Omental fat pad (tissue), 4 donors: ENCODE results near the gene TNIK.

GRCh38 chr3:170277935-170278264 is 55.7 kb downstream of the PRKCI start:
- PRO-cap: no peak
- RAMPAGE, long total RNA, 4 experiments: no peak in any of the 4 experiments

GRCh38 chr3:170320522-170321010 is 36.9 kb upstream of the SKIL start:
- PRO-cap: no peak
- RAMPAGE, long total RNA, 4 experiments: no peak in any of the 4 experiments

GRCh38 chr3:170866654-170866990 is 3.4 kb downstream of the RPL22L1 start:
- PRO-cap: no peak
- RAMPAGE, long total RNA, 4 experiments: no peak in any of the 4 experiments

- PRO-cap: no peak
- RAMPAGE, long total RNA, 4 experiments: no peak in any of the 4 experiments
Measured at GRCh38 chr3:170907808-170908516, 475 bp downstream of the EIF5A2 start.

GRCh38 chr3:170978430-170978804 is 48.1 kb downstream of the SLC2A2 start:
- PRO-cap: no peak
- RAMPAGE, long total RNA, 4 experiments: no peak in any of the 4 experiments

DNA sequence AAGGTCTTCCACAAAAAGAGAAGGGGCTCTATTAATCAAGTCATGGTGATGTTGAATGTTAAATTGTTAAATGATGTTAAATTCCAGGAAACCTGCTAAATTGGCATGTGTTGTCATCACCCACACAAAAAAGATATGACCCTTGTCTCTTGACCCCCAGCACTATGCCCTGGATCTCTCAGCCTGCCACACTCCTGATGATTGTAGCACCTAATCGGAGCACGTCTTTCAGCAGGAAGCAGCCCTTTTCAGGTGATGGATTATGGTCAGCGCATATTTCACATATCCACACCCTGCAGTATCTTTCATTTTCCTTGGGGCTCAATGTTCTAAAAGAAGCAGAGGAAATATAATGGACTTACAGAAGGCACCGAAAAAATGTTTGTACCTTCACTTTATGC is 9.3 kb downstream of the SLC2A2 start:
- PRO-cap: no peak
- RAMPAGE, long total RNA, 4 experiments: no peak in any of the 4 experiments

GRCh38 chr3:171166966-171167356 is 140.4 kb upstream of the SLC2A2 start:
- PRO-cap: no peak
- RAMPAGE, long total RNA, 4 experiments: no peak in any of the 4 experiments

GRCh38 chr3:171261360-171261945 is 198.8 kb downstream of the TNIK start:
- PRO-cap: no peak
- RAMPAGE, long total RNA, 4 experiments: no peak in any of the 4 experiments

- PRO-cap: no peak
- RAMPAGE, long total RNA, 4 experiments: no peak in any of the 4 experiments
Measured at GRCh38 chr3:171457380-171458525, 2.5 kb downstream of the TNIK start.

DNA sequence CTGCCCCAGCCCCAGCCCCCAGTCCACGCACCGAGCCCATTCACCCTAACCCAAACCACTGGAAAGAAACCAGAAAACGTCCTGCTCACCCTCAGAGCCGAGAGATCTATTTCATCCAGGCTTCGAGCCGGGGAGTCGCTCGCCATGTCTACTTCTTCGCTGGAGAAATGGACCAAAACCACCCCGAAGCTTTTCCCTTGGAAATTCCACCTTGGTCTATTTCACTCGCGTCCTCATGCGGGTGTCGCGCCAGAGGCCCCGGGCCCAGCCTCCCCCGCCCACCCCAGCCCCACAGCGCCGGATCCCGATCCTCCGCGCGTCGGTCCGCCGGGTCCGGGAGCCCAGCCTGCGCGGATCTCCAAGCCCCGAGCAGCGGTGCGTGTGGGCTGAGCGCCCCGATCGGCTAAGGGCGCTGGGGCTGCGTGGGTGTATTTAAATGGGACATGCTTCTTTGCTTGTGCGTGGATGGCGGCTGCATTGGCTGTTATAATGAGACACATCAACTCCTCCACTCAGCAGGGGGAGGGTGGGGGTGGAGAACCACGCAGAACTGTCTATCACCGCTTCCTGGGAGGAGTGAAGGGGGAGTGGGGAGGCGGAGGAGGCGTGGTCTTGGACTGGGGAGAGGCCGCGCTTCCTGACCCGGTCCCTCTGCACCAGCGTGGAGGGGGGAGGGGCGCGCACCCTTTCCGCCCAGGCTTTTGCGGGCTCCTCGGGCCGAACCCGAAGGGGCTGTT is at the start of gene TNIK:
Gene TNIK (minus strand): TSS at position 488 of the 737 bp plus-strand sequence.
- PRO-cap: no peak
- RAMPAGE, long total RNA, 4 experiments: start-site peak on the minus strand in 1 of 4 experiments, centred at position 312 of the sequence, 32 reads per replicate

DNA sequence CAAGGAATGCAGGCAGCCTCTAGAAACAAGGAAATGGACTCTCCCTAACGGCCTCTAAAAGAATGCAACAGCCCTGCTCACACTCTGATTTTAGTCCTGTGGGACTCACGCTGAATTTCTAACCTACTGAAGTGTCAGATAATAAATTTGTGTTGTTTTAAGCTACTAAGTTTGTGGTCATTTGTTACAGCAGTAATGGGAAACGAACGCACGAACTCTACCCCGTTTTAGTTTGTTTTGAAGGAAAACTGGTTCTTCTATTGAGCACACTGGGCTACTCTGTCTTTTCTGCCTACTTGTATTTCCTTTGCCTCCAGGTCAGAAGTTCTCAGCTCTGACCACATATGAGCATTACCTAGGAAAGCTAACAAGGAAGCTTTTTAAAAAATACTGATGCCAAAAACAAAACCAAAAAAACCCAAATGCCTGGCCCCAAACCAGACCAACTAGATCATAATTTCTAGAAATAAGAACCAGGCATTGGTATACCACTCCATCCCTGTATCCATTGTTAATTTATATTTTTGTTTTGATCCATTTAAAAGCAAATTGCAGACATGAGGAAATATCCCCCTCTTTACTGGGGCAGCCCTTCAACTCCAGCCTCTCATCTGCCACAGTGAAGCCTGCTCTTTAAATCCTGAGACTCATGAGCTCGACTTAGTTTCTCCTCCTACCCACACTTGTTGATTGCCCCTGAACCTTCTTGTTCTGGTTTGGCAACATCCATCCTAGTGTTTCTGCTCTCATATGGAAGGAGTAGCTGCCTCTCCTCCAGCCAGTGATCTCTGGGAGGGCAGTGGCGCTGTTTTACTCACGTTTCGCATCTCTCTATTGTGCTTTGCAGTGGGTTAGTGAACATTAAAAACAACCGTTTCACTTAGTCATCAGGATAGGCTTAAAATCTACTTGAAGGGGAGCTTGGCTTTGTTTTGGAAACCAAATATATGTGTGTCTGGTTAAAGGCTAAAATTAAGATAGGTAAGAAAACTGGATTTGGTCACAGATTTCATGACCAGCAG is 156.8 kb upstream of the TNIK start:
- PRO-cap: no peak
- RAMPAGE, long total RNA, 4 experiments: no peak in any of the 4 experiments

DNA sequence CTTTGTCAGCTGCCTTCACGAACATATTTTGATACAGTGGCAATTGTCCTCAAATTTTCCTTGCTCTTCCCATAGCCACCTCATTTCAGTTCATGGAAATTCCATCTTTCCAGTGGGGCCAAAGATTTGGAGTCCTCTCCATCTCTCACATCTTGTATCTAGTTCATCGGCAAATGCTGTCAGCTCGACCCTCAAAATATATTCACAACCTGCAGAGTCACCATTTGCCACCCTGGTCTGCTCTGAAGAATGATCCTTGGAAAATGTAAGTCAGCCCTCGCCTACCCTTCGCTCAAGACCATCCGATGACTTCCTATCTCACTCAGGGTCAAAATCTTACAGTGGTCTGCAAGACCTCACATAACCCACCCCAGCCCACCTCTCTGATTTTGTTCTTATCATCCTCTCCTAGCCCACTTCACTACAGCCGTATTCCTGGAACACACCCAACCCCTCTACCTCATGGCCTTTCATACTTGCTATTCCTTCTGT is 127.2 kb downstream of the PLD1 start:
- PRO-cap: no peak
- RAMPAGE, long total RNA, 4 experiments: no peak in any of the 4 experiments

DNA sequence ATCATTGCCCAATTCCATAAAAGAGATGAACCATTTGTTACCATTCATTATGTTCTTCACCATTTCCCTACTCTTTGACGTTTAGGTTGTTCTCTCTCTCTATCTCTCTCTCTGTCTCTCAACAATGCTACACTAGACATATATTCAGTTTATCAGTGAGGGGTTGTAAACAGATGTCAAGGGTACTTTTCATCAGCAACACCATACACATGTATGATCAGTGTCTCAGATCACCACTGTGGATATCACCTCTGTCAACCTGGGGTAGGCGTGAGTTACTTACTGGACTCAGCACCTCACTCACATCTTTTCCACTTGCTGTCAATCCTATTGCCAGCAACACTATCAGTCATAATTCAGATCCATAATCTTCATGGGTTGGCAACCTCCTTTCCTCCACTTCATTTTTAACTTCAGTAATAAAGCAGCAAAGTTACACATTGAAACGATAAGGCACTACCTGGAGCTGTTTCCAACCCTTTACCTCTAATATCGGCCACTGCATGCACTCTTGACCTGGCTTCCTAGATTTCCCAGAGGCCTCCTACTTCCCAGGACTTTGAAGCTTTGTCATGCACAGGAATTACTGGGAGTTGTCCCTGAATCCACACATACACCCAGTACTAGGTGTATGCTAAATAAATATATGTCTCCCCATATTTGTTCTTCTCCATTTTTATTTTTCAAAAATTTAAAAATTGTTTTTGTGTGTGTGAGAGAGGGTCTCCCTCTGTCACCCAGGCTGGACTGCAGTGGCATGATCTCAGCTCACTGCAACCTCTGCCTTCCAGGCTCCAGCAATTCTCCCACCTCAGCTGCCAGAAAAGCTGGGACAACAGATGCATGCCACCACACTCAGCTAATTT is 126.2 kb downstream of the PLD1 start:
- PRO-cap: no peak
- RAMPAGE, long total RNA, 4 experiments: no peak in any of the 4 experiments

GRCh38 chr3:171696773-171697187 is 113.5 kb downstream of the PLD1 start:
- PRO-cap: no peak
- RAMPAGE, long total RNA, 4 experiments: no peak in any of the 4 experiments

DNA sequence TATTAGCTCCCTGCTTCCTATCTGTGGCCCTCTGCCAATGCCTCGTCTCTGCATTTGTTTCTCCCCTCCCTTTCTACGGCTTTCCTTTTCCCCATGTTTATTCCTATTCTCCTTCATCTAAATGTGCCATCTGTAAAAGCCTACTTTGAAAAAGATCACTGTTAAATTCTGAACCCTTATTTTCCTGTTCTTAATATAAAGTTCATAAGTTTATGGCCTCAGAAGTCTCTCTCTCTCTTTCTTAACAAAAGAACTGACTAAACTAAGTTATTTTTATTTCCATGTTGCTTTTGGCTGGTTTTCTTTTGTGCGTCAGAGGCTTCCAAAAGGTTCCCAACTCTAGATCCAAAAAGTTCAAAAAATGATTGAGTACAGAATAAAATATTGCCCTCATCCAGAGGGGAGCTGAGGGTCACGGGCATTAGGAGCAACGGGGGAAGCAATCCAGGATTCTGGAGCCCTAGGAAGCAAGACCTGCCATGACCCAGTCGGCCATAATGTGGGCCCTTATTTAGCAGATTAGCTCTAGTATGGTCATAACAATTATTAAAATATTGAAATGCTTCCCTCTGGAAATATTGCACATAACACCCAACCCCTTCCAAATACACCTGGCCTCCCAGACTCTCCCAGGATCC is 5.3 kb downstream of the PLD1 start:
- PRO-cap: no peak
- RAMPAGE, long total RNA, 4 experiments: no peak in any of the 4 experiments

GRCh38 chr3:171829815-171830541 is 13.2 kb upstream of the TMEM212 start:
- PRO-cap: no peak
- RAMPAGE, long total RNA, 4 experiments: no peak in any of the 4 experiments

GRCh38 chr3:171849611-171849974 is 6.4 kb downstream of the TMEM212 start:
- PRO-cap: no peak
- RAMPAGE, long total RNA, 4 experiments: no peak in any of the 4 experiments

DNA sequence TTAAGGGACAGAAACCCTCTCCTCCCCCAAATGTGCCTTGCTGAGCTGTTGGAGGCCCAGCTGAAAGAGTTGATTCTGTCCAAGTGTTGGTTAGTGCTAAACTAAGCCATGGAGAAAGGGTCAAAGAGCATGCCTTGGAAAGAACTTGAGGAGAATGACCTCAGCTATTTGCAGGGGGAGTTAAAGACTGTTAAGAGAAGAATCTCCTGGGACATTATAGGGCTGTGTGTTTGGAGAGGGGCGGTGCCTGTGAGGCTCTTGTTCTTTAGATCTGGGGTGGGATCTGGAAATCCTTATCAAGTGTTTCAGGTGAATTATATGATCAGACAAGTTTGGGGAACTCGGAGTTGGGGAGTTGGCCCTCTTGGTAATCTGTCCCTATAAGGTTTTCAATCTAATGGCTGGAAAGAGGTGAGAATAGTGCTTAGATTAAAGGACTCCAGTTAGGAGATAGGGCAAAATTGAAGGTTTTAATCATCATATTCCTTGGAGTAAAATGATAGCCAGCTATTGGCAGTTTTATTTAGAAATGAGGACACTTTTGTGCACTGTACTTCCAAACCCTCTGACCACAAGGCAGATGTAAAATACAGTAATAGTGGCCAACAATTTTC is 13.1 kb downstream of the FNDC3B start:
- PRO-cap: no peak
- RAMPAGE, long total RNA, 4 experiments: no peak in any of the 4 experiments

DNA sequence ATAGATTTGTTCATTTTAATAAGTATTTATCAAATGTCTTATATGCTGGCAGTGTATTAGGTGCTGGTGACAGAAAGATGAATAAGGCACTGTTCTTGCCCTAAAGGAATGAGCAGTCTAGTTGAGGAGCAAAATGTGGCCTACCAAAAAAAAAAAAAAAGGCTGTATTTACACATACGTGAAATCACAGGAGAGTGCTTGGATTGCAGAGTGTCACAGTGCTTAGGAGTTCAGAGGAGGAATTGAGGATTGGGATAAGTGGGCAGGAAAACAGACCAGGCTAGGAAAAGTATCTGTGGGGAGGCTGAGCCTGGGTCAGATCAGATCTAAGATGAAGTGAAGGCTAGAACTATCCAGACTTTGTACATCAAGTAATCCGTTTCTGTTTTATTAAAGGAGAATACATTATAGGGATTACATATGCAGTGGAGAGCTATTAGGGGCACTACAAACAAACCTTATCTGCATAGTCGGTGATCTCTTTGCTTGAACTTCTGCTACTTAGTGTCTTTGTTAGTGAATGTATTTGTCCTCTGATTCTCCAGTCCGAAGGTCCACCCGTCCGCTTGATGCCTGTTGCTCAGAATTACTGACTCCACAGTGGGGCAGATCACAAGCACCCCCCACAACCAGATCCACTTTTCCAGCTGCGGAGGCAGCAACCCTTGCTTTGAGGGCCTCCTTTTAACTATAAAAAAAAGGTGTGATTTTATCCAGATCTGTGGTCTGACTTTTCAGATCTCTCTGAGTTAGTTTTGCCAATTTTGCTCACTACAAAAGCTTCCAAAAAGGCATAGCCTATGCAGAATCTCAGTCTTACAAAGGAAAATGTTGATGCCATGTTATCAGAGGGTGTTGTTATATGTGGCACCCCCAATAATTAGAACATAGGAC is 80.1 kb downstream of the FNDC3B start:
- PRO-cap: no peak
- RAMPAGE, long total RNA, 4 experiments: no peak in any of the 4 experiments

GRCh38 chr3:172125846-172126697 is 86.7 kb downstream of the FNDC3B start:
- PRO-cap: no peak
- RAMPAGE, long total RNA, 4 experiments: no peak in any of the 4 experiments